HT-29 (cell line): Measurements from ENCODE around the genes CLIC5 and GLYATL3.

GRCh38 chr6:45437200-45437644 lies 59.5 kb upstream of the SUPT3H start:
- RAMPAGE, long total RNA, result no peak

DNA sequence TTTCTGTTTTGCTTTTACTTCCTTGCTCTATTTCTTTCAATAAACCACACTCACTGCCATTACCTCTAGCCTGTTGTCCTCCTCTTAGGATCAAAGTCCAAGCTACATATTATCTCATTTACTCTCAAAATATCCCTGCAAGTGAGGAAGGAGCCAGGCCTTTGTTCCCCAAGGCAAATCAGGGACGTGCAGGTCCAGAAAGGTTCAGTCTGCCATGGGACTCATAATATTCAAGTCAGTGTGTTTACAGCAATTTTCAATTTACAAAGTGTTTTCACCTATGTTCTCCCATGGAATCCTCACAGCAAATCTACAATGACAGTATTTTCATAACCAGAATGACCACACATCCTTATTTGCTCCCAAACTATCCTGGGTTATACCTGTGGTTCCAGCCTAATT lies 3.9 kb downstream of the CLIC5 start:
- RAMPAGE, long total RNA, result no peak

DNA sequence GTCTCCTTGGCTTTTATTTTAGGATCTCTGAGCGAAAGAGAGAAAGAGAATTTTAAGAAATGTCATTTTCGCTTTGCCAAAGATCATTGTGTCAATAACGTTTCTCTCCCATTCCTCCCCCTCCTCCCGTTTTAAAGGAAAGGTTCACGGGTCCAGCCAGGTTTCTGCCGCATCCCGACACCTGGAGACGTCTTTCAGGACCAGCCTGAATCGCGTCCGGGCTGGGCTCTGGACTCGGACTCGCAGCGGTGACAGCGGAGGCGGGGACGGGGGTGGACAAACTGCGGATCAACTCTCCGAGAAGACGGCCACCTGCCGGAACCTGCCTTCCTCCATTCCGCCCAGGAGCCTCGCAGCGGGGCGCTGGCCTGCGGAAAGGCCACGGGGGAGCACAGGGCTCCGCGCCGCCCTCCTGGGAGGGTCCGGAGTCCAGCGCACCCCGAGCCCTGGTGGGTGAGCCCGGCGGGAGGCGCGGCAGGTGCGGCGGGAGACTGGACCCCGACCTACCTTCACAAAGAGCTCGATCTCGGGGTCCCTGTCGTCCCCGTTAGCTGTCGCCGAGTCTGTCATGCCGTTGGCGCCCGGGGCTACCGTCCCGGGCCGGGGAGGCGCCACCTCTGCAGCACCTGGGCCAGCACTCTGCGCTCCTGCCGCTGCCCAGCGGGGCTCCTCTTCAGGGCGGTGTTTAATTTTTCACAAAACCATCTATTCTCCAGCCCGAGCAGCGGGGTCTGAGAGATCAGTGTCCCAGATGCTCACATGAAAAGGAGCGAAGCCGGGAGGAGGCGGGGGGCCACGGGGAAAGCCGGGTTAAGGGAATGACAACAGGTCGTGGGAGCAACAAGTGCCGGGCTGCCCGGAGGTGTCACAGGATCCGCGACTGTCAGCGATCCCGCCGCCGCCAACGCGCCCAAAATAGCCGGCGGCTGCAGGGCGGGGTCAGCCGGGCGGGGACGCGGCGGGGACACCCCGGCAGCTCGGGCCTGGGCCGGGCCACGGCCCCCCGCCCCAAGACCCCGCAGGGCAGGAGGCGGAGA lies at the start of gene CLIC5:
TSS of gene CLIC5 (minus strand) at position 888 of the 1,037 bp plus-strand sequence.
- RAMPAGE, long total RNA, result no peak

DNA sequence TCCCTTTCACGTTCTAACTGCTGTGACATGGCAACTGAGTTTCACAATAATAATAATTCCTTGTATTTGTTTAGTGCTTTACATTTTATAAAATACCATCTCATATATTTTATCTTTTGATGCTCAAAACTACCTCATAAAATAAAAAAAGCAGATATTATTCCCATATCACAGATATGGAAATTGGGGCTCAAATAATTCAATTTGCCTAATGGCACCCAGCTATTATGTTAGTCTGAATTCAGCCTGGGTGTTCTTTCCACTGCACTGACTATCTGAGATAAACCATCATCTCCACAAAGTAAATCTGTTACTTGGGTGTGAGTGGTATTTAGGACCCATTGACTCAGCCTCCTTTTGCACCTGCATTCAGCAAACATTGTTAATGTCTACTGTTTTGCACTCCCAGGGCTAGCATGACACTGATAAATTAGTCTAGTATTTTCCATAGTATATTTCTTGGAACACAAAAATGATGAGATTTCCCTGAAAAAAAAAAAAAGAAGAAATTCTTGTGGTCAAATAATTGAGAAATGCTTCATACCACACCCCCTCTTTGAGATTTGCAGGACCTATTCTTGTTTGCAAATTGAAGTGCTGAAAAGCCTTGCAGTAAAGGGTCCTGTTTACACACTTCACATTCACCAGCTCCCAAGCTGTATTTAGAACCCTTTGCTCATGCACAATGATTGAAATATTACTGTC lies 36.1 kb upstream of the CLIC5 start:
- RAMPAGE, long total RNA, result no peak

GRCh38 chr6:46053034-46053598 lies 37.5 kb upstream of the CLIC5 start:
- RAMPAGE, long total RNA, result no peak

GRCh38 chr6:46234138-46234733 lies 63.5 kb upstream of the ENPP5 start:
- RAMPAGE, long total RNA, result no peak

- RAMPAGE, long total RNA, result no peak
These were observed 154.7 kb upstream of the ENPP5 start for GRCh38 chr6:46325277-46326106.

DNA sequence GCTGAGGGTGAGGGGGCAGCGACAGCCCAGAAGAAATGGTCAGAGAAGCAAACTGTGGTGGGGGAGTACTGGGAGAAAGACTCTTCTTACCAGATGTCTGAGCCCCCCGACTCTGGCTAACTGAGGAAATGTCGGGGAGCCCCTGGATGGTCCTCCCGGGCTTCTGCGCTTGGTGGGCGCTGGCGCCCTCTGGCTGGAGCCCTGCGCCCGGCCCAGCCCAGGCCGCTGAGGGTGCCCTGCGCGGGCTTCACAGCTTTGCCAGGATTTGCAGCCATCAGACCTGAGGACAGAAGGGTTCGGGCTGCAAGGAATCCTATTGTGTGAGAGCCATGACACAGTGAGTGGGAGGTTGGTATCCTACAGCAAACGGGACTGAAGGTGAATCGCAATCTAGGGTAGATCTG lies 533 bp upstream of the RCAN2 start:
- RAMPAGE, long total RNA, result no peak

DNA sequence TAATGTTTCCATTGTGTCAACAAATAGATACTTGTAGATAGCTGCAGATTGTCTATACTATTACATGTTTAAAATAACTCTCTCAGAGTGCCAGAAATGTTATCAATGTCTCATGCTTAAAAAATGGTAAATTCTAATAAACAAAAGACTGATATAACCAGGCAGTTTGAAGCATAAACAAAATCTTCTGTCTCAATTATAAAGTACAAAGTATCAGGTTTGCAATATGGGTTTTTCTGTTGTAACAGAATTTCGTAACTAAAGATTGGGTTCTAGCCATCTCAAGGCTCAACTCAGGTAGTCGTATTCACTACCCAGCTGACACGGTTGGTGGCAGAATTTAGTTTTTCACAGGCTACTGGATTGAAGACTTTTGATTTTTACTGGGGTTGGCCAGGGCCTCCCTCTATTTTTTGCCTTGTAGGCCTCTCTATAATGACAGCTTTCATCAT lies 3.8 kb downstream of the CYP39A1 start:
- RAMPAGE, long total RNA, result no peak

- RAMPAGE, long total RNA, result no peak
These were observed 538 bp downstream of the CYP39A1 start for GRCh38 chr6:46652096-46652464.

DNA sequence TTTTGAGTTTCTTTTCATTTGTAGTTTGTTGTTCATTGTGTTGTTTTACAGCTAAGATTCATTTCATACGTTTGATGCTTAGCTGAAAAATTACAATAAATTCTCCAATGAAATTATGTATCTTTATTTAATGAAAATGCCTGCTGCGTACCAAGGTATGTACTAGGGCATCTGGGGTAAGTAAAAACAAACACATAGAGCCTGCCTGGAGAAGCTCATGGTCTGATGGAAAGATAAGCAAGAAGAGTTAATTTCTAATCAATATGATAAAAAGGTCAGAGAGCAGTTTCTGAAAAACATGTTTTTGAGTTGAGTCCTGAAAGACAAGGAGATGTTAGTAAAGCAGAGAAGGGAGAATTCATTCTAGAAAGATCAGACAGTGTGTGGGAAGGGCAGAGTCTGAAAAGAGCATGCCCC lies 5.6 kb downstream of the SLC25A27 start:
- RAMPAGE, long total RNA, result no peak

- RAMPAGE, long total RNA, result no peak
These were observed 9.2 kb downstream of the SLC25A27 start for GRCh38 chr6:46661799-46662587.

DNA sequence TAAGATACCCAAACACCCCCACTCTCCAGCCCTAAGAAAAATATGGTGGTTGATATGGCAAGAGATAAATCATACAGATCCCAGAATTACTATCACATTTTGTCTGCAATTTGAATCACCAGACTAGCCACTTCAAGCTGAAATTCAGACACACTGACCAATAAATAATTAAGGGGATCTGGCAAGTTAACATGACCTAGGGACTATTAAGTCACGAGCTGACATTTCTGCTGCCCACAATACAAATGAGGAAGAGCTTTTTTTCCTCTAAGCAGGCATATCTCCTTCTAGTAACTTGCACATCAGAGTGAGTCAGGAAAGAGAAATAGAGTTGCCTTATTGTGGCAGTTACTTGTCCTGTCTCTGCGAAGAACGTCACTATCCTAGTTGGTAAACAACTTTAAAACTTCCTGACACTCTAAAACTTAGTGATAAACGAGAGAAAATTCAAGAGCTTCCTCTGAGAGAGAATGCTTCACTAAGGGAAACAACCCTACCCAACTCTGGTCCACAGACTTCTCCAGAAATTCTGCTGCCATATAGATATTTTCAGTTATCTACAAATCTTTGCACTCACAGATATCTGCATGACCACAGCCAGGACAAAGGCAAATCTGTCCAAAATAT lies 4.2 kb downstream of the PLA2G7 start:
- RAMPAGE, long total RNA, result no peak

DNA sequence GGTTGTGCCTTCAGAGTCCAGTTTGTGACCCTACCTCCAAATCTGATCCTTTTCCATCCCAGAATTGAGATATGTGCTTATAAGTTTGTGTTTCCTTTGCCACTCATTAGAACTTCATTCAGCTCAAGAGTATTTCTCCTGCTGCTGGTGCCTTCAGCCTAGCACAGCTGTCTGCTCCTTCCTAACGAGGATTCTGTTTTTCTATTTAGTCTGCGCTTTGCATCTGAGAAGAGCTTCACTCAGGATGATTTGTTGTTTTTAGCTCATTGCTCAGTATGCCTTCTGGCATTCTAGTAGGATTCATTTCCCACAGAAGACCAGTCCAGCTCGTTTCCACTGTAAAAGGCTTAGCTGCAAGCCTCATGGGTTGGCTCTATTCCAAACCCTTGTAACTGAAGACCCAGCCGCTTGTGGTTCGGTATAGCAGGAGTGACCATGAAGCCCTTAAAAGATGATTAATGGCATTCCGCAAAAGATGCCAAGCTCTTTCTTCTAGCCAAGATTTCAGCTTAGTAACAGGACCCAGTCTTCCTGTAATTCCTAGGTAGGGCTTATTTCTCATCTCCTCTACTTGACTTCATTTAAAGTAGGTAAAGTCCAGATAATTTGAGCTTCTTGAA lies 7.3 kb downstream of the ADGRF1 start:
- RAMPAGE, long total RNA, result no peak

DNA sequence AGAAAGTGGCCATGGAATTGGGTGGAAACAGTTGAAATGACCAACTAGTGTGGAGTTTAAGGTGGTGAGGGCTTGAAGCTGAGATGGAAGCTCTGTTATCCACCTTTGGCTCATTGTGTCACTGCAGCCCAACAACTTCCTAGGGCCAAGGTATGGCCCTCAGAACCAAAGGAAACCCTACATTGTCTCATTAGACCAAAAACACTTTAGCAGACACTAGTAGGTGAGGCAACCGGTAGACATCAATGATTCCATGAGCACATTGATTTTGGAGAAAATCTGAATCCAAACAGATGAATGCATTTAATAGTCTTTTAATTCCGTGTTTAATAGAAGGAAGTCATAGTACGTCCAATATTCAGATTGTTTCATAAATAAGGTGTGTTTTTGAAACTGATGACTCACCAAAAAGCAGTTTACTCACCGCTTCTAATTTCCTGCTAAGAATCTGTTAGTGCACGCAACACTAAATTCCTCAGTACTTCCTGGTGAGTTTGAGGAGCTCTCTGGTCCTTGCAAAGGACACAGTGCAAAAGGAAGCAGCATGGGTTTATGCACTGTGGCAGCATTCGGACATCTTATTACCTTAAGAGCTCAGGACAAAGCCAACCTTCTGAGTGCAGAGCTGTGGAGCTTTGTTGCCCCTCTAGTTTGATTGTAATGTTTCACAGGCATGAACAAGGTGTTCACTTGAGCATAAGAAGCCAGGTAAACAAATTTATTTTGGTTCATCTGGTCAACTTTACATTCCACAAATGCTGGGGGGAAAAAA lies 2.2 kb upstream of the ADGRF1 start:
- RAMPAGE, long total RNA, result no peak

GRCh38 chr6:47161120-47161569 lies 119.0 kb upstream of the ADGRF1 start:
- RAMPAGE, long total RNA, result no peak

DNA sequence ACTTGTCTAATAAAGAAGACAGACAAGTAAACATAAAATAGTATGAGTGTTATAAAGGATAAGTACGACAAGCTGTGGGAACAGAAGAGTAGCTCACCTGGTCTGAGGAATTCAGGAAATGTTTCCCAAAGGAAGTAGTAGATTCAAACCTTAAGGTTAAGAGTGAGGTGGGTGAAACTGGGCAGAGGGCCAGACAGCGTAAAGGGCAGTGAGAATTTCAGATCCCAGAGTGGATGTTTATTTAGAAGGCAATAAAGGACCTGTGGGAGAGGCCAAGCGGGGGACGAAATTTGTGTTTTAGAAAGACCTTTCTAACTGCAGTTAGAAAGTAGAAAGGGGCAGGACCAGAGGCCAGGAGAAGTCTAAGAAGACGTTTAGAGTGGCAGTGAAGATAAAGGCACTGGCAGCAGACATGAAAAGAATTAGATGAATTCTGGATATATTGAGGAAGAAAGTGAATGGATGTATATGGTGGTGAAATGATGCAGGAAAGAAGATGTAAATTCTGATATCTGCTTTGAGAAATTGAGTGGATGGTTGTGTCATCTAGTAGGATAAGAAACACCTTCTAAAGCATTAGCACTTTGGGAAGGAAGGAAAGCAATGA lies 72.1 kb upstream of the CD2AP start:
- RAMPAGE, long total RNA, result no peak

DNA sequence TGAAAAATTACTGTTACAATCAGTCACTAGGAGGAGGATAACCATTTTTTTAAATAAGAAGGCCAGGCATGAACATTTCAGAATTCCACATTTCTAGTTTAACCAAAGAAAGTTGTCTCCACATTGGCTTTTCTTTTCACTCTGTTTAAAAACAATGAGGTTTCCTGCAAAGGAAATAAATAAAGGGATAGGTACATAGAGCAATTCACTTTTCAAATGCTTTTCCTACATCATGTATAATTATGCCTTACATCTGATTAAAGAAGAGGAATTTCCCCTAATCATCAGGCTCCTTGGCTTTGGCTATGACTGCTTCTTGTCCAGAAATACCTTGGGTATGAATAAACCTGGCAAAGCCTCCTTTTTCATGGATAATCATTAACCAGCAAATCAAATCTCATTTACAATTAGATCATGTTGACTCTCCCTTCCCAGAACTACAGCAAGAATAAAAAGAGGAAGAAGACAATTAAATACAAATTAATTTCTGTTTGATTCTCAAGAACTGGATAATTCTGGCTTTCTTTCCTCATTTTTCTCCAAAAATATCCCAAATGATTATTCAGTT lies 58.0 kb upstream of the CD2AP start:
- RAMPAGE, long total RNA, result no peak

- RAMPAGE, long total RNA, result no peak
These were observed at the start of gene GLYATL3 for GRCh38 chr6:49499714-49500177. GLYATL3 (plus strand) TSS chr6:49499923.

- RAMPAGE, long total RNA, result no peak
These were observed 231.4 kb downstream of the TFAP2B start for GRCh38 chr6:51049885-51050707.